Metastatic Breast Carcinoma in the Ovary (tissue), 3 donors: ENCODE measurements around the genes VCX and TBL1X.

DNA sequence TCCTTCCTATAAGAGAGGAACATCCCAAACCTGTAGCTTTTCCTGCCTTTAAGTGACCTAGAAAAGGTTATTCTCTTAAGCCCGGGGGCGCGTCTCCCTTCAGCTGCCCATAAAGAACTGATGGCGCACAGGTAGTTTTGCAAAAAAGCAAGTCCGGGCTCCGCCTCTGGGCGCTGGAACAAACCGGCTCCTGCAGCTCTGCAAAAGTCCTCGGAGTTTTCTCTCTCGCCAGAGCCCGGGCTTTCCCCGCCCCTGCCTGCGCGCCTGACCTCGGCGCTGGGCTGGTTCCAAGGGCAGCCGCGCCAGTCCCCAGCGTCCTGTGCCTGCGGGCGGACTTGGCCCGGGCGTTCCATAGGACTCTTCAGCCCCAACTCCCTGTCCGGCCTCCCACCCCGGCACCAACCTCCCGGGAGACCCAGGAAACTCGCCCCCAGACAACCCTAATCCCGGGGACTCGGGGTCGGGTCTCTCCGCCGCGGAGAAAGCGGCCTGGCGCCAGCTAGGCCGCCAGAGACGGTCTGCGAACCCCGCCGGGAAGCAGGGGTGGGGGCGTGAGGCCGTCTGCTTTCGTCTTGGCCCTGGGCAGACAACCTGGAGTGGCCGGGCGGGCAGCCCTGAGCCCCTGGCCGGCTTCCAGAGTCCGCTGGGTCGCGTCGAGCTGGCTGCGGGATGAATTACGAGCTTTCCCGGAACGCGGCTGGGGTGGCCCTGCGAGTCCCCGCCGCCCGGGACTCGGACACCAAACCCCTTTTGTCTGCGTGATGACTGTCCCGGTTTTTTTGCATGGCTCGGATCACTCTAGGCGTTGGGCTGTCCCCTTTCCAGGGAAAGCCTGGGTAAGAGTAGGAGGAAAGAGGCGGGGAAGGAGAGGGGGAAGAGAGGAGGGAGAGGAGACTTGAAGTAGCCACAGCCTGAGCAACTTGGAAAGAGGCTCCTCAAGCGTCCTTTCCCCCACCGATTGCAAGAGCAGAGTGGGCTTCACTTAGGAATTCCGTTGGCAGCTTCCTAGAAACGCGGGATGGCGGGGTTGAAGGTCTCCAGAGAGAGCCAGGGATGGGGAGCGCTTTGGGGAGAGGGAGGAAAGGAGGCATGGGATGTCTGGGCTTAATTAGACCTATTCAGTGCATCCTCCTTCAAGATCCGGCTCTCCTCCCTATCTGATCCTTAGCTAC is 907 bp downstream of the MXRA5 start:
- PRO-cap, 3 experiments: peak in 3 of 3 experiments; most common plus-strand start position 249 of the sequence (in 1); most common minus-strand start position 119 of the sequence (in 3)

GRCh38 chrX:3696975-3698503 is 15.9 kb downstream of the PRKX start:
- PRO-cap, 3 experiments: peak in 1 of 3 experiments; most common minus-strand start chrX:3697823 (in 1)

DNA sequence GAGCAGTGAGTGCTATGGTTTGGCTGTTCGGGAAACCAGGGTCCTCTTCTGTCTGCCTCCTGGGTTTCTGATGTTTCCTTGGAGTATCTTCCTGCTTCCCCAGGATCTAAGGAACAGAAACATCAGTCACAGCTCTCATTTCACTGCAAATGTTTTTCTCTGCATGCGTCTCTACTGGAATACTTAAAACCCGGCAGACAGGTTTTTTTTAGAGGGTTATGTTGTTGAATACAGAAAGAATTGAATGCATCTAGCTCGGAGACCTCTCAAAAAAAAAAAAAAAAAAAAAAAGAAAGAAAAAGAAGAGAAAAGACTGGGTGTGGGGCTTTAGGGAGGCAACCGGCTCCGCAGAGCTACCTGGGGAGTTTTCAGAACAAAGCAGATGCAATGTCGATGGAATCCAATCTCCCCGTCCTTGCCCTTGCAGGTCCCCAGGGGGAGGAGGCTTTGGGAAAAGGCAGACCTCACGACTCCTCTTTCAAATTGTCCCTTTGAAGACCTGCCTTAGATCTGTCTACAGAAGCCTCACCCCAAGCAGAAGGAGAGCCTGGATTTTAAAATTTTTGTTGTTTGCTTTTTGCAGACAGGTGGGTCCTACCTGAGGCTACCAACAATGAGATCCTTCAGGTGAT is 75.0 kb upstream of the PRKX start:
- PRO-cap, 3 experiments: no peak in any of the 3 experiments

DNA sequence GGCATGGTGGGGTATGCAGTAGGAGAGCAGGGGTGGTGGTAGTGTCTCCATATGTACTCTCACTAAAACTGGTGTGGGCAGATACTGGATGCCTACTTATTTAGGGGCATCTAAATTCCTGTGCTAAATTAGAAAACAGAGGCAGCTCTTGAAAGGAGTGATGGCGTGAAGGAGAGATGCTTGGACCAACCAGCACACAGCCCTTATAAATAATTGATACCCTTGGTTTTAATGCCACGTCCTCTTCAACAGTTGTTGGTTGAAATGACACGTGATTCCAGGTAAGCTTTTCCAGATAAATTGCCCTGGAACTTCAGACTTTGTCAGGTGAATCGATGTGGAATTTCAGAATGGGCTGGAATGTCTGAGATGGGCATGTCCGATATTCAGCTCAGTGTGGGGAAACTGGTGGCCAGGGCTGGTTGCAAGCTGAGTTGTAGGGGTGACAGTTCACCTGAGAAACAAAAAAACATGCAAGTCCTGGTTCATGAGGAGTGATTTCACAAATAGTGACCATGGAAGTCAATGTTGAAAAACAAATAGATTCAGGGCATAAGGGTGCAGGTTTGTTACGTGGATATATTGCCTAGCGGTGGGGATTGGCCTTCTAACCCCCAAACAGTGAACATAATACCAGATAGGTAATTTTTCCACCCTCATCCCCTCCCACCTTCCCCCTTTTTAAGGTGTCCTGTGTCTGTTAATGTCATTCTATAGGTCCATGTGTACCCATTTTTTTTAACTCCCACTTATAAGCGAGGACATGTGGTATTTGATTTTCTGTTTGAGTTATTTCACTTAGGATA is 104.1 kb upstream of the PRKX start:
- PRO-cap, 3 experiments: no peak in any of the 3 experiments

DNA sequence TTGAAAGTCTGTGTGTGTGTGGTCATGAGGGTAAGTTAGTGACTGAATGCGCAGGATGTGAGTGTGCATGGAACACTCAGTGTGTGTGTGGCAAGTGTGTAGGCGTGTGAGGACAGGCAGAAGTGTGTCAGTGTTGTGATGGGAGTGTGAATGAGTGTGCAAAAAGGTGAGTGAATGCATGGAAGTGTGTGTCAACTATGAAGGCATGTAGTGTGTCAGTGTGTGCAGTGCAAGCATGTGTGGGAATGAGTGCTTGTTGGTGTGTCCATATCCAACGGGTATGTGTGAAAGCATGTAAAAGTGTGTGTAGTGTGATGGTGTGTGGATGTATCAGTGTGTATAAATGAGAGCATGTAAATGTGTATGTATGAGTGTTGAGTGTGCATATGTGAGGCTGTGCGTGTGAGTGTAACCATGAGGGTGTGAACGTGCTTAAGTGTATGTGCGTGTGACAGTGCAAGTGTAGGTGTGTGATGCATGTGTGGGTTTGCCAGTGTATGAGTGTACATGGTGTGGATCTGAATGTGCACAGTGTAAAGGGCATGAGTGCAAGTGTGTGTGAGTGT is 109.5 kb upstream of the PRKX start:
- PRO-cap, 3 experiments: no peak in any of the 3 experiments

GRCh38 chrX:5648761-5649361 is 579.8 kb downstream of the NLGN4X start:
- PRO-cap, 3 experiments: no peak in any of the 3 experiments

DNA sequence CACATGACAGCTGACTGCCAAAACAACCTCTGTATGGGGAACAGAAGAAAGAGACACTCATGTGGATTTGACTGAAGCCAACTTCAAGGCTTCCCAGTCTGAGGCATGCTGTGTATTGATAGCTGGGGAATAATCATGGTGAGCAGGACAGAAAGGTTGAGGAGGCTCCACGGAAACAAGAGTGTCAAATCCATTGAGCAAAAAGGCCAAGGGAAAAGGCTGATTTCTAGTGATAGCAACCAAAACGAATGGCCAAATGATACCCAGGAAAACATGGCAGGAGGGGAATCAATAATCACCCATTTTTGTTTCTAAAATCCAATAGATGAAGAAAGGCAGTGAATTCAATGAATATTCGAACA is 74.1 kb upstream of the VCX3A start:
- PRO-cap, 3 experiments: no peak in any of the 3 experiments

GRCh38 chrX:7041797-7042185 is 105.7 kb upstream of the STS start:
- PRO-cap, 3 experiments: no peak in any of the 3 experiments

DNA sequence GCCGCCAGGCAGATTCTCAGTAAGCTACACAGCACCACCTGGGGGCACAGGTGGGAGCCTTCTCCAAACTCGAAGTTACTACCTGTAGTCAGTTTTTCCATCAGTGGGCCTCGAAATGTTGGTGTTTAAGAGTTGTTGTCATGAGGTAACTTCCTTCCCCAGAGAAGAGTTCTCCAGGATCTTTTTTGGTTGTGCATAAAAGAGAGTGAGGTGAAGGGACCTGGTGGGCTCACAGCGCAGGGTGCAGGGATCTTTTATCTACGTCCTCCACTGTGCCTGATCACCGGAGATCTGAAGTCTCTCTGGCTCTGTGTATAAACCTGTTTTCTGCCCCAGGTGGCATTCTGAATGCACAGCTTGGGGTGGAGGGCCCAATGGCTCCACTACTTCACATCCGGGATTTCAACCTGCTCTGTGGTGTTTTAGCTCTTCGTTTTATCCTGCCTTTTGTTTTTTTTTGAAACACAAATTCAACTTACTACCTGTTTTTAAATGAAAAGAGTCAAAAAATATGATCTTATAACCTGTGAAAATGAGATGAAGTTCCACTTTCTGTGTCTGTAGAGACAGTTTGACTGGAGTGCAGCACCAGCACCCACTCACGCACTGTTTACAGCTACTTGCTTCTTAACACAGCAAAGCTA is 58.3 kb upstream of the STS start:
- PRO-cap, 3 experiments: no peak in any of the 3 experiments

- PRO-cap, 3 experiments: peak in 3 of 3 experiments; most common minus-strand start chrX:7148703 (in 3)
Observed at GRCh38 chrX:7148556-7148995, 623 bp upstream of the PUDP start.

- PRO-cap, 3 experiments: no peak in any of the 3 experiments
Observed at GRCh38 chrX:7593056-7593926, 249.7 kb upstream of the VCX start.

DNA sequence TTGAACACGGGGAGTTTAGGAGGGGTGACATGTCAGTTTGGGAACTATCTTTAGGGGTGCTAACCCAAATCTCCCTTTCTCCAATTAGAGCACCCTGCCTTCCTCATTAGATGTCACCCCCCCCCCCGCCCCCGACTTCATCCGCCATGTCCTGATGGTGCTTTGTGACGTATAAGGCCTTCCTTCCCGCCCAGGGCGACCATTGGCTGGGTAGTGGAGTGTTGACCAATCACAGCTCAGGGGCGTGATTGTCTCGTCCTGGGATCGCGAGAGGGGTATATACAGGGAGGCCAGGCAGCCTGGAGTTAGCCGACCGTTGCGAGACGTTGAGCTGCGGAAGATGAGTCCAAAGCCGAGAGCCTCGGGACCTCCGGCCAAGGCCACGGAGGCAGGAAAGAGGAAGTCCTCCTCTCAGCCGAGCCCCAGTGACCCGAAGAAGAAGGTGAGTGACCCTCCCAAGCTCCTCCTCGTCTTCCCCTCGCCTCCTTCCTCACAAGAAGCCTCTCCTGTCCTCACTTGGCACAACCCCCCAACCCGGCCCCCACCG is at the start of gene VCX:
Gene VCX (plus strand): TSS at position 308 of the 547 bp plus-strand sequence.
- PRO-cap, 3 experiments: no peak in any of the 3 experiments

- PRO-cap, 3 experiments: no peak in any of the 3 experiments
Observed at GRCh38 chrX:8190885-8191515, 19.9 kb upstream of the VCX2 start.

GRCh38 chrX:8681390-8681659 is 50.6 kb downstream of the ANOS1 start:
- PRO-cap, 3 experiments: no peak in any of the 3 experiments

DNA sequence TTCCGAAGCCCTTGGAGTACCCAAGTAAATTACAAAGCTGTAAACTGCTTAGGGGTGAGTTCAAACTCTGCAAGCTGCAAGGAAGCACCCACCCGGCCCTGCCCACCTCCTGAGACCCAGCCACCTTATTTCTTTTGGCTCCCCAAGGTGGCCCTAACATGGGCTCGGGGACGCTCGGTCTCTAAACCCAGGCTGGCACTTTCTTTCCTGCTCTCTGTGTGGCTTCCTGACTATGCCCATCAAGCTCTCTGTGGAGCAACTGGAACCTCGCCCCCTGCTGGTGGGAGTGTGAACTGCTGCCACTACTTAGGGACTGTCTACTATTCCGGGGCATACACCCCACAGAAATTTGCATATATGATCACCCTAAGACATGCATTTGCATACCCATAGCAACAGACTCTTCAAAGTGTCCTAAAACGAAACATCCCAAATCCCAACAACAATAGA is 151.7 kb upstream of the TBL1X start:
- PRO-cap, 3 experiments: no peak in any of the 3 experiments

DNA sequence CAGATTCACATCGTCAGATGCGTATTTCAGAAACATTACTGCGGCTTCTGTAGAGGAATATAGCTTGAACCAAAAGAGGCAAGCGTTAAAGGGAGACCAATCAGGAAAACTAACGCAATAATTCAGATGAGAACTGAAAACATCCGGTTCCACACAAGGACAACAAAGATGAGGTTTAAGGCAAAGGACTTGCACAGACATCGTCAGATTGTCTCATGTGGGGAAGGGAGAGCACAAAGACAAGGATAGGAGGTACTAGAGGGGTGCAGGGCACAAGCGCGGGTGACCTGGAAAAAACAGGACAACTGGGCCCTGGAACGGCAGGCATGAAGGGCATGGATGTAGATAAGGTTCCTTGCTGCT is 128.2 kb upstream of the TBL1X start:
- PRO-cap, 3 experiments: no peak in any of the 3 experiments

- PRO-cap, 3 experiments: no peak in any of the 3 experiments
Observed at GRCh38 chrX:9339728-9340288, 125.0 kb upstream of the TBL1X start.

DNA sequence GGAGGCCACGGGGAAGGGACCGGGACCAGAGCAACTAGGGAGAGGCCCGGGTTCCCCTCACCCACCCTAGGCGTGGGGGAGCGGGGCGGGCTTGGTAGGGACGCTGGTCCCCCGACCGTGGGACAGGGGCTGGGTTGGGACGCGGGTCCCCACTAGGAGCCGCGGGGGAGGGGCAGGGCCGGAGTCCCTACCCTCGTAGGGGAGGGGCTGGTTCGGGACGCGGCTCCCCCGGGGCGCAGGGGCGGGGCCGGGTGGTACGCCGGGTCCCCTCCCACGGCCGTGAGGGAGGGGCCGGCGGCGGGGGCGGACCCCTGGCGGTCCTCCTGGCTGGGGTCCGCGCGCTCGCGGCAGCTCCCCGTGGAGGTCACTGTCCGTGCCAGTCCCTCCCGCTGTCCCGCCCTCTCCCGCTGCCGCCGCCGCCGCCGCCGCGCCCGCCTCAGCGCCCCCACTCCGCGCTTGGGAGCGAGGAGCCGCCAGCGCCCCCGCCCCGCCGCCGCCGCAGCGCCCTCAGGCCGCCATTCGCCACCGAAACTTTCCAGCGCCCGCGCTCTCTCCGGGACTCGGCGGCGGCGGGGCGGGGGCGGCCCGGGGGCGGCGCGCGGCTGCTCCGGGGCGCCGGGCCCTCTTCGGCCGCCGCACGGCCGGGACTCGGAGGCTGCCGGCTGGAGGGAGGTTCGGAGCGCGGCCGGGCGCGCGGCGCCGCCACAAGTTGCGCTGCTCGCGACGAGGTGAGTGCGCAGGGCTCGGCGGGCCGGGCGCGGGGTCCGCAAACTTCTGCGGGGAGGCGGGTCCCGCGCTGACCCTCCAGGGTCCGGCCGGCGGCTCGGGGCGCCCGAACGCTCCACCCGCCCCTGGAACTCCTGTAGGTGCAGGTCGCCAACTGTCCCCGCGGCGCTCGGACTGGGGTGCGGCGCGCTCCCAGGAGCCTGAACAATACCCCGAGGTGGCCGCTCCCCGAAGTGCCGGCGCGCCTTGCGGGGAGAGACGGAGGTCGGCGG is at the start of gene TBL1X:
Gene TBL1X (plus strand): TSS at position 339 of the 998 bp plus-strand sequence.
- PRO-cap, 3 experiments: peak in 3 of 3 experiments; most common plus-strand start position 350 of the sequence (in 3); most common minus-strand start position 375 of the sequence (in 2)

DNA sequence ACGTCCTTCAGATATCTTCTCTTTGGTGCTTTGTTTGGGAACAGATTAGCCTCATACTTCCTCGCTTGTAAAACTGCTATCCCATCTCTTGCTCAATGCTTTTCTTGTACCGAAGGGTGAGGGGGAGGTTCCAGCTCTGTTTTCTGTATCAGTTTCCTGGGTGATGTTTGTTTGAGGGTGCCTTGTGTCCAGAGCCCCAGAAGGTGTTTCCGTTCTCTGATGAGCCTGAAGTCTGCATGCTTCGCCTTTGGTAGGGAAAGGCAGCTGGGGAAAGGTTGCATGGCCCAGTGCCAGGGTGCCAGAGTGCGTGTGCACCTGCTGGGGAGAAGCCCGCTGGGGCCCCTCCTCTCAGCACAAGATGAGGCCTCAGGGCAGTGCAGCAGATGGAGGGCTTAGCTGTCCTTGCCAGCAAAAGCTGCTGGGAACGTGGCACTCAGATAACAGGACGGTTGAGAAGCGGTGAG is 73.7 kb downstream of the TBL1X start:
- PRO-cap, 3 experiments: no peak in any of the 3 experiments

- PRO-cap, 3 experiments: no peak in any of the 3 experiments
Observed at GRCh38 chrX:9560319-9560781, 95.5 kb downstream of the TBL1X start.